AG04449 (cell line): ENCODE measurements around a stretch of chr10.

GRCh38 chr10:77502056-77502843, 135.4 kb downstream of the KCNMA1 start:
- RRBS = no CpG with 5 or more reads among the region's 9 CpGs

- RRBS = no CpG with 5 or more reads among the region's 5 CpGs
Measured at GRCh38 chr10:77609715-77610141, 27.9 kb downstream of the KCNMA1 start.

GRCh38 chr10:77791848-77792624, 134.5 kb downstream of the DLG5 start:
- RRBS = no CpG with 5 or more reads among the region's 22 CpGs

- RRBS = 23% methylated on average over 2 of the region's 23 CpGs
Measured at GRCh38 chr10:77877607-77878894, 48.5 kb downstream of the DLG5 start.

- RRBS = no CpG with 5 or more reads among the region's 5 CpGs
Measured at GRCh38 chr10:77905301-77905935, 21.1 kb downstream of the DLG5 start.

GRCh38 chr10:77919846-77920185, 6.7 kb downstream of the DLG5 start:
- RRBS = no CpG with 5 or more reads among the region's 2 CpGs

- RRBS = no CpG with 5 or more reads among the region's 9 CpGs
Measured at GRCh38 chr10:78401943-78402413, 368.3 kb downstream of the RPS24 start.

- RRBS = no CpG with 5 or more reads among the region's 23 CpGs
Measured at GRCh38 chr10:78656691-78657392, 411.9 kb upstream of the ZMIZ1 start.

- RRBS = no CpG with 5 or more reads among the region's 4 CpGs
Measured at GRCh38 chr10:78774632-78774922, 294.2 kb upstream of the ZMIZ1 start.

DNA sequence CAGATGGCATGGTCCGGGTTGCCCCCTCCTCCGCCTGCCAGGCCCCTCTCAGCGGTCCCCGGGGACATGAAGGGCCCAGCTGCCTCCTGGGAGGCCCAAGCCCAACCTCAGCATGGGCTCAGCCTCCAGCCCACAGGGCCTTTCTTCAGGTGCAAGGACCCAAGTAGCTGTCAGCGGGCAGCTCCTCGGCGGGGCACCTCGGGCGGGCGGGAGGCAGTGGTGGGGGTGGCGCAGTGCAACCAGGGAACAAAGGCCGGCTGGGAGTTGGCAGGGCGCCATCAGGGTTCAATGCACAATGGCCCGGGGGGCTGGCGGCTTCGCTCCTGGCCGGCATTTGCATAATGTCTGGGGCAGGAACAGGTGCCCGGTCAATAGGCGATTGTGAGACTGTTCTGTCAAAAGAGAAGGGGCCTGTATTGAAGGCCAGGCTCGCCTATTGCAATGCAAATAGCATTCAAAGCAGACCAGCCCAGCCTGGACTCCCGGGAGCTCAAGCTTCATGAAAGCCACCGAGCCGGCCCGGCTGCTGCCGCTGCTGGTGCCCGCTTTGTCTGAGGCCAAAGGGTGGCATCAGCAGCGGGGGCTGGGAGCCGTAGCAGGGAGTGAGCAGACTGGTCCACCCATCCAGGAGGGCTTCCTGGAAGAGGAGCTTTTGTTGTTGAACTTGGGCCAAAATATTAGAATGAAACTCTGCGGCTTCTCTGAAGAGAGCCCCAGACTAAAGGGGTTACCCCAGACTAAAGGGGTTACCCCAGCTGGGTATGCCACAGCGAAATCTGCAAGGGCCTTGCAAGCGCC, 155.0 kb upstream of the ZMIZ1 start:
- RRBS = 55% methylated on average over 6 of the region's 31 CpGs

DNA sequence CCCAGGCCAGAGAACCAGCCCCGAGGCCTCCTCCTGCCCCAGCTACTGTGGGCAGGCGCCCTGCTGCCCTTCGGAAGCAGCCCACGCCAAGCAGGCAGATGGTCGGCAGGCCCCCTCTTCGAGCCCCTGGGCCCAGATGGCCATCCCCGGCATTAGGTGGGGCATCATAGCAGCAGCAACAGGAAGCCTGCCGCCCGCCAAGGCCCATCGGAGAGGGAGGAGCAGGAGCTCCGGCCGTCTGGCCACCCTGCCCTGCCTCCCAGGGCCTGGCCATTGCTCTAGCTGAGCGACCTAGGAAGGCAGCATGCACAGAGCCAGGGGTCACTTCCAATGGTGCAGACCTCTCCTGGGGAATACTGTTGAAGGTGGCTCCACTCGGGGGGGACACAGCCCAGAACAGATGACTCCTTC, 105.0 kb upstream of the ZMIZ1 start:
- RRBS = 60% methylated on average over 3 of the region's 14 CpGs

- RRBS = no CpG with 5 or more reads among the region's 18 CpGs
Measured at GRCh38 chr10:79003114-79004077, 65.4 kb upstream of the ZMIZ1 start.

- RRBS = no CpG with 5 or more reads among the region's 10 CpGs
Measured at GRCh38 chr10:79077384-79078189, 8.8 kb downstream of the ZMIZ1 start.

DNA sequence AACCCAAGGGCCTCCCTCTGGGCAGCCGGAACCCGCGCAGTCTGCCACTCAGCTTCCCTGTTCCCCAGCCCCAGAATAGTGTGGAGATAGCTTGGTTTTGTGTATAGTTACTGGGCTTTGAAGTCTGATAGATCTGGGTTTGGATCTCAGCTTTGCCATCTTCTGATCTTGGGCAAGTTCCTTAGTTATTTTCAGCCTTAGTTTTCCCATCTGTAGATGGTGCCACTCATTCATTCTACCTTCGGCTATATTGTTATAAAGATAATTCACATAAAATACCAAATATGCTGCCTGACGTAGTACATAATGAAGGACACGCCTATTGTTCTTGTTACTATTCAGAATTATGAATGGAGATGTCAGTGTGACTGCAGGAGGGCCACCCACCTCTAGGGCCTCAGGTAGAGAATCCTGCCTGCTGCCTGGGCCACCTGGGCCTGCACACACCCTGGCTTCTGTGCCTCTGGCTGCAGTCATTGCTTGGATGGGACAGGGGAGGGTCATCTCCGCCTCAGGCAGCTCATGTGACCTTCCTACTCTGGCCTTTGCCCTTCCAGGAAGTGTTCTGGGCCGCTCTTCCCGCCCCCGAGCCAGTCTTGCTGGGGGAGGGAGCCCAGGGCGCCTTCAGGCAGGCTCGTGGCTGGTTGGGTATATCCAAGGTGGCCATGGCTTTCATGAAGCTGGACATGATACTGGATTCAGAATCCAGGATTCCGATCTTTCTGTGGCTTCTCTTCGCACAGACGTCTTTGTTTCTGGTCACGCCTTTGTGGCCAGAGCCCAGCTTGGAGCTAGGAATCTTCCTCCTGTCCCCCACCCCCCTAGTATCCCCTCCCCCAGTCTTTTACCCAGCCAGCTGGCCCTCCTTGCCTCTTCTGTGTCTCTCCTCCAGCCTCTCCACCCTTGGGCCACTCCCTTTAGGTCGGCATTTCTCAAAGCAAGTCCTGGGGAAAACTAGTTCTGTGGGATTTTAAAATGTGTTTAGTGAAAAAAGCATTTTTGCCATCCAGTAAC, 119.3 kb downstream of the ZMIZ1 start:
- RRBS = no CpG with 5 or more reads among the region's 17 CpGs

DNA sequence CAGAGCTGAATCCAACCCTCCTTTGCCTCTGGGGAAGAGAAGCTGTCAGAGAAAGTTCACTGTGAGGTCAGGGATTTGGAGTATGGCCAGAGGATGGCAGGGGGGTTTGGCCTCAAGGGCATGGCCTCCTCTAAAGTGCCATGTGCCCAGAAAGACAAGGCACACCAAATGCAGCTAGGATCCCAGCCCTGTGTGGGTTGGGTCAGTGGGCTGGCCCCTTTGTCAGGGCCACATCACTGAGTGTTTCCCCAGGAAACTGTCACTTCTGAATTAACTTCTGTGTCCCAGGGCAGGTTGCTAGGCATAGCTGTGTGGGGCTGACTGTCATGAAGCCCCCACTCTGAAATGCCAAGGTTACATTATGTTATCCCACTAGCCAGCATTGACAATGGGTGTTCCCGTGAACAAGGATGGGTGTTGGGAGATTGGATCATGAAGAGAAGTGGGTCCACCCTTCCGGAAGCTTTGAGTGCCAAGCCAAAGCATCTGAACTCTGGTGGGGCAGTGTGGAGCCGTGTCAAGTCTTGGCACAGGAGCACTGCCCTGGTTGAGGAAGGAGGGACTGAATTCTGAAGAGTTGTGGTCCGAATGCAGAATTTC, 123.4 kb downstream of the ZMIZ1 start:
- RRBS = no CpG with 5 or more reads among the region's 4 CpGs

GRCh38 chr10:79218427-79219095, 128.7 kb upstream of the PPIF start:
- RRBS = no CpG with 5 or more reads among the region's 8 CpGs

- RRBS = no CpG with 5 or more reads among the region's 16 CpGs
Measured at GRCh38 chr10:79249337-79250091, 97.8 kb upstream of the PPIF start.

GRCh38 chr10:79266443-79267474, 80.5 kb upstream of the PPIF start:
- RRBS = no CpG with 5 or more reads among the region's 14 CpGs

DNA sequence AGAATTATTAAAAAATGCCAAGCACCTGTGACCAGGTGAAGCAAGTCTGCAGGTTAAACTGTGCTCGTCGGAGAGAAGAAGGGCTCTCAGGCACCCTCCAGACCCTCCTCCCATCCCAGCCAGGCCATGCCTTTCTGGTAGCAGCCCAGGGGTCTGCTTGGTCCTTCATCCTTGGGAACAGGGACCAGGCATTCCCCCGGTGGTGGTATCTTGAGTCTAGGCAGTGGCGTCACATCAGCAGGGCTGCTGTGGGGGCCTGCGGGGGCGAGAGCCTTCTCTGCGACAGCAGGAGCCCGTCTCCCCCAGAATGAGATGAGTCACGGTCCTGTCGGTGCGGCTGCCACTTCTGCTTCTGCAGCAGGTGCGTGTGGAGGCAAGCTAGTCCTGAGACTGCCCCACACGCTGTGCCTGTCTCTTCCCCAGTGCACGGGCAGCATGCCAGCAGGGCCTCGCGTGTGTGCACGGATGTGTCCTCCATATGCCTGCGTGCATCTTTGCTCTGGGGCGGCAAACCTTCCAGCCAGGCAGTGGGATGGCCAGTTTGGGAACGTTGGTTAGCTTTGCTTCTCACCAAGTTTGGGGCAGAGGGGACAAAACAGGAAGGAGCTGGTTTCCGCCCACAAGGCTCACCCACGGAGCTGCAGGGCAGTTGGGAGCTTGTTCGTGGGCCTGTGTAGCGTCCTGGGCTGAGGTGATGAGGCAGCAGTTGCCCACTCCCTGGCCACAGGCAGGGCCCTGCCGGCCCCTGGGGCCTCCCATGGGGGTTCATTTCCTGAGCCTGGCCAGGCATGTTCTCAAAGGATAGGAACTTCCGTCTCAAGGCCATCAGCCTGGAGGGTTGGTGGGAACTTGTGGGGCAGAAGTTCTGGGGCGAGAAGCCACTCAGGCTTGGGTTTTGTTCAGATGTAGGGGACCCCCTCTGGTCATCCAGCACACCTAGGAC, 60.9 kb upstream of the PPIF start:
- RRBS = no CpG with 5 or more reads among the region's 27 CpGs